GM12878 (cell line): ENCODE results near the genes MAP1LC3B, KLHDC4 and CA5A.

GRCh38 chr16:87318127-87318637, 990 bp upstream of the C16orf95 start:
- RAMPAGE, long total RNA: no peak
- RRBS, 2 experiments: no CpG with 5 or more reads among the region's 8 CpGs
CAGE:
- cytosol, long polyA minus RNA: no peak
- cytosol, long polyA plus RNA: no peak
- long polyA plus RNA: no peak
- nucleolus, long total RNA: no peak
- nucleus, long polyA plus RNA: no peak
- nucleus, long total RNA: no peak

- RAMPAGE, long total RNA: no peak
- RRBS, 2 experiments: under 1 to 1% methylated on average over 15 to 31 of the region's 78 CpGs
CAGE:
- cytosol, long polyA minus RNA: no peak
- cytosol, long polyA plus RNA: no peak
- long polyA plus RNA: no peak
- nucleolus, long total RNA: no peak
- nucleus, long polyA plus RNA: no peak
- nucleus, long total RNA: no peak
Measured at GRCh38 chr16:87382853-87383648, 525 bp downstream of the FBXO31 start.

DNA sequence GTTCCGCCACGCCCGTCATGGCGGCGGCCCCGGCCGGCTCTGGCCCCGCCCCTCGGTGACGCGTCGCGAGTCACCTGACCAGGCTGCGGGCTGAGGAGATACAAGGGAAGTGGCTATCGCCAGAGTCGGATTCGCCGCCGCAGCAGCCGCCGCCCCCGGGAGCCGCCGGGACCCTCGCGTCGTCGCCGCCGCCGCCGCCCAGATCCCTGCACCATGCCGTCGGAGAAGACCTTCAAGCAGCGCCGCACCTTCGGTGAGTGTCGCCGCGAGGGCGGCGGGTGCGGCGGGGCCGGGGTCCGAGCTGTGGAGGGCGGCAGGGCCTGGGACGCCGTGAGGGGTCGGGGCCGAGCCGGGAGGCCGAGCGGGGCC, at the start of gene MAP1LC3B:
Gene MAP1LC3B (plus strand): TSS at position 122 of the 369 bp plus-strand sequence.
- RAMPAGE, long total RNA: no peak
- RRBS, 2 experiments: under 1% methylated on average over 8 to 14 of the region's 54 CpGs
CAGE:
- cytosol, long polyA minus RNA: start-site peak on the plus strand centred at position 126 of the sequence, 8 bp wide, 28 reads
- cytosol, long polyA plus RNA: start-site peak on the plus strand centred at position 108 of the sequence, 41 bp wide, 279 and 25 reads in 2 replicates
- long polyA plus RNA: start-site peak on the plus strand centred at position 129 of the sequence, 27 bp wide, 71 and 37 reads in 2 replicates
- nucleolus, long total RNA: no peak
- nucleus, long polyA plus RNA: start-site peak on the plus strand centred at position 105 of the sequence, 9 bp wide, 87 and 109 reads in 2 replicates
- nucleus, long total RNA: no peak

GRCh38 chr16:87392584-87393805, 859 bp downstream of the MAP1LC3B start:
- RAMPAGE, long total RNA: no peak
- RRBS, 2 experiments: under 1 to 1% methylated on average over 40 to 45 of the region's 82 CpGs
CAGE:
- cytosol, long polyA minus RNA: no peak
- cytosol, long polyA plus RNA: no peak
- long polyA plus RNA: no peak
- nucleolus, long total RNA: no peak
- nucleus, long polyA plus RNA: no peak
- nucleus, long total RNA: no peak

DNA sequence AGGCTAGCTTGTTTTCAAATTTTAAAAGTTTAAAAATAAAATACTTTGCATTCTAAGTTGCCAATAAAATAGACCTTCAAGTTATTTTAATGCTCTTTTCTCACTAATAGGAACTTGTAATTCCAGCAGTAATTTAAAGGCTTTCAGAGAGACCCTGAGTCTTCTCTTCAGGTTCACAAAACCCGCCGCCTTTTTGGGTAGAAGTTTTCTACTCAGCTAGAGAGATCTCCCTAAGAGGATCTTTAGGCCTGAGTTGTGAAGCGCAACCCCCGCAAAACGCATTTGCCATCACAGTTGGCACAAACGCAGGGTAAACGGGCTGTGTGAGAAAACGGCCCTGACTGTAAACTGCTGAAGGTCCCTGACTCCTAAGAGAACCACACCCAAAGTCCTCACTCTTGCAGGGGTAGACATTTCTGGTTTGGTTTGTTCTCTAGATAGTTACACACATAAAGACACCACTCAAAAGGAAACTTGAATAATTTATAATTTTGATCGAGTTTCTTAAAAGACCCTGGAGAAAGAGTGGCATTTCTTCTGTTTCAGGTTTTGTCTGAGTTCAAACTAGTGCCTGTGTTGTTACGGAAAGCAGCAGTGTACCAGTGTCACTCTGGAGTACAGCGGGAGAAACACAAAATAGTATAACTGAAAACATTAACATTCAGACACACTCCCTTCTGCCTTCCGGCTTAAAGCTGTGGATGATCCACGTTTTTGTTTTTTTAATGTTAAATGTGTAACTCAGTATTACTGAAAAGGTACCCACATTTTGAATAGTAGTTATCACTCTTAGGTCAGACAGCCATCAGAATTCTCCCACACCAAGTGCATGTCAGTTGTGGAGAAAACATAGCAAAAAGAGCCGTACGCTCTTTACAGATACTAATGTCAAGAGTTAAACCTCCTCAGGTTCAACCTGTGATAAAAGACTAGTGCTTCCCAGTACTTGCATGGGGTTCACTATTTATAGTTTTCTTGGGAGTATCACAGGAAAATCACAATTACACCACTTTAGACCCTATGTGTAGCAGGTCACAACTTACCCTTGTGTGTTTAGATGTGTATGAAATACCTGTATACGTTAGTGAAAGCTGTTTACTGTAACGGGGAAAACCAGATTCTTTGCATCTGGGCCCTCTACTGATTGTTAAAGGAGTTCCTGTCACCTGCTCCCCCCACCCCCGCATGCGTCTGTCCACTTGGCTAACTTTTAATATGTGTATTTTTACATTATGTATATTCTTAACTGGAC, 11.6 kb downstream of the MAP1LC3B start:
- RAMPAGE, long total RNA: no peak
- RRBS, 2 experiments: no CpG with 5 or more reads among the region's 19 CpGs
CAGE:
- cytosol, long polyA minus RNA: no peak
- cytosol, long polyA plus RNA: no peak
- long polyA plus RNA: no peak
- nucleolus, long total RNA: no peak
- nucleus, long polyA plus RNA: no peak
- nucleus, long total RNA: no peak

GRCh38 chr16:87407435-87408229, 15.5 kb downstream of the MAP1LC3B start:
- RAMPAGE, long total RNA: no peak
- RRBS, 2 experiments: no CpG with 5 or more reads among the region's 28 CpGs
CAGE:
- cytosol, long polyA minus RNA: no peak
- cytosol, long polyA plus RNA: no peak
- long polyA plus RNA: no peak
- nucleolus, long total RNA: no peak
- nucleus, long polyA plus RNA: no peak
- nucleus, long total RNA: no peak

DNA sequence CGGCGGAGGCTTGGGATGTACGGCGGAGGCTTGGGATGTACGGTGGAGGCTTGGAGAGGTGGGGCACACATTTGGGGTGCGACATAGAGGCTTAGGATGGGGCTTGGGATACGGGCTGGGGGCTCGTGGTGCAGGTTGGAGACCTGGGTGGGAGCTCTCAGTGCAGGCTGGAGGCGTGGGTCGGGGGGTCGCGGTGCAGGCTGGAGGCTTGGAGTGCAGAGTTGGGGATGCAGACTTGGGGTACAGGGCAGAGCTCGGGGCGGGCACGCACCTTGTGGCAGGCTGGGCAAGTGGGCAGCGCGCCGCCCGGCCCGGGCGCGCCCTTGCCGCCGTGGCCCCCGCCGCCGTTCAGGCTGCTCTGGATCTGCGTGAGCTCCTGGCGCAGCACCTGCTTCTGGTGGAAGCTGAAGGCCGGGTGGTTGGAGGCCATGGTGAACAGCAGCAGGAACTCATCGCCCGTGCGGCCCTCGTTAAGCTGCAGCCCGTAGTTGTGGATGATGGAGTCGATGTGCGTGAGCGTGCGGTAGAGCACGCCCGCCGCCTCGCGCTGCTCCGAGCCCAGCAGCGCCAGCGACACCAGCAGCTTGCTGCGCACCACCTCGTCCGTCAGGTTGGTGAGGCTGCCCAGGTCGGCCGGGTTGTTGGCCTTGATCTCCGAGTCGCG, 1.3 kb downstream of the ZCCHC14 start:
- RAMPAGE, long total RNA: no peak
- RRBS, 2 experiments: 90% methylated on average over 10 of the region's 55 CpGs; no CpG with 5 or more reads in 1 of the 2 experiments
CAGE:
- cytosol, long polyA minus RNA: no peak
- cytosol, long polyA plus RNA: no peak
- long polyA plus RNA: no peak
- nucleolus, long total RNA: no peak
- nucleus, long polyA plus RNA: no peak
- nucleus, long total RNA: no peak

- RAMPAGE, long total RNA: no peak
- RRBS, 2 experiments: no CpG with 5 or more reads among the region's 6 CpGs
CAGE:
- cytosol, long polyA minus RNA: no peak
- cytosol, long polyA plus RNA: no peak
- long polyA plus RNA: no peak
- nucleolus, long total RNA: no peak
- nucleus, long polyA plus RNA: no peak
- nucleus, long total RNA: no peak
Measured at GRCh38 chr16:87508605-87509056, 15.8 kb upstream of the ZCCHC14 start.

DNA sequence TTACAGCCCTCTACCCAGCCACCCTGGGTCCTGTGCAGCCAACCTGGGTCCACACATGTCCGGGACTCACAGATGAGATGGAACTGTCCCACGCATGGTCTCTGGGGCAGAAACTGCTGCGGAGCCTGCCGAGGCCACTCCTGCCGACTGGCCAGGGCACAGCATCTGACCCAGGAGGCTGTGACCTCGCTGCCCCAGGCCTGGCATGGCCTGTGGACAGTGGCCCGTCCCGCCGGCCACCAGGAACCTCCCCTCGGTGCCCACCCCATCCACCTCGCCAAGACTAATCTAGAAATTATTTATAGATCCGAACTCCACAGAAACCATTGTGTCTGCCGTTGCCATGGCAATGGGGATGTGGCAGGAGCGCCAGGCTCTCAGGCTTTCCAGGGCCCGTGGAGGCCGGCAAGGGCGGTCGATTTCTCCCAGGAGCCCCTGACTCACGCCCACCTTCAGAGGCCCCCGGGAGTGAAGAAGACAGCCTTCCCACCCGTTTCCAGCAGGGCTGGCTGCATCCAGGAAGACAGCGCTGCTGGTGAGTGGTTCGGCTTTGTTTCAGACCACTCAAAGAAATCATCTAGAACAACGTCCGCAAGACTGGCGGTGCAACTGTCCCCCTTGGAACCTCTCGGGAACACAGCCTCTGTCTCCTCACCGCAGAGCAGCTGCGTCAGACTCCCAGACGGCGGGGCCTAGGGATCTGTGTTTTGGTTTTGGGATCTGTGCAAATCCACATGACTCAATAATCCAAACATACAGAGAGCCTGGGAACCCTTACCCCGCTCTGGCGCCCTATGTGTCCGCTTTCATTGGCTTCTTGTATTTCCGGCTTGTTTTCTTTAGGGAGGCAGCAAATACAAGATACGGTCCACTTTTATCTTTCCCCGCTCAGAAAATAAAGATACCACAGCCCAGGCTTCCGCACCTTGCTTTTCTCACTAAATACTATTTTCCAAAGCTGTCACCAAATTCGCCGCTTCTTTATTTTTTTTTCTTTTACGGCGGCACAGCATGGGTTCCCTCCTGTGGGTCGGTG, 48.5 kb upstream of the ZCCHC14 start:
- RAMPAGE, long total RNA: no peak
- RRBS, 2 experiments: 25 to 26% methylated on average over 5 of the region's 43 CpGs
CAGE:
- cytosol, long polyA minus RNA: no peak
- cytosol, long polyA plus RNA: no peak
- long polyA plus RNA: no peak
- nucleolus, long total RNA: no peak
- nucleus, long polyA plus RNA: no peak
- nucleus, long total RNA: no peak

- RAMPAGE, long total RNA: no peak
- RRBS, 2 experiments: no CpG with 5 or more reads among the region's 7 CpGs
CAGE:
- cytosol, long polyA minus RNA: no peak
- cytosol, long polyA plus RNA: no peak
- long polyA plus RNA: no peak
- nucleolus, long total RNA: no peak
- nucleus, long polyA plus RNA: no peak
- nucleus, long total RNA: no peak
Measured at GRCh38 chr16:87551438-87551917, 50.8 kb upstream of the JPH3 start.

DNA sequence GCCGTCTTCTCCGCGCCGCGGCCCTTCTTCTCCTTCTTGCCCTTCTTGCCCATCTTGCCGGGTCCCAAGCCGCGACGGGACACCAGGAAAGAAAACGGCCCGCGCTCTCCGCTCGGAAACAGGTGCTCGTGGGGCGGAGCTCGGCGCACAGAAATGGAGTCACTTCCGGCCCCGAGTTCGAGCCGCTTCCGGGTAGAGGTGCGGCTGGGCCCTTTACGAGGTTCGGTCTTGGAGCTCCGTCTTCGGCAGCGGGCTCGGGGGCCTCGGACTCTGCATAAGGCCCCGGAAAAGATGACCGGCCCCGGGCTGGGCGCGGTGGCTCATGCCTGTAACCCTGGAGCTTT, at the start of gene KLHDC4:
Gene KLHDC4 (minus strand): TSS at position 149 of the 344 bp plus-strand sequence.
- RAMPAGE, long total RNA: start-site peak on the minus strand centred at position 119 of the sequence, 72 bp wide, 4,869 and 910 reads in 2 replicates; start-site peak on the plus strand centred at position 207 of the sequence, 38 bp wide, 23 and 19 reads in 2 replicates
- RRBS, 2 experiments: under 1 to 1% methylated on average over 8 to 16 of the region's 36 CpGs
CAGE:
- cytosol, long polyA minus RNA: start-site peak on the minus strand centred at position 91 of the sequence, 13 bp wide, 50 reads
- cytosol, long polyA plus RNA: start-site peak on the minus strand centred at position 116 of the sequence, 31 bp wide, 260 and 225 reads in 2 replicates
- long polyA plus RNA: start-site peak on the minus strand centred at position 103 of the sequence, 15 bp wide, 26 and 32 reads in 2 replicates
- nucleolus, long total RNA: no peak
- nucleus, long polyA plus RNA: start-site peak on the minus strand centred at position 116 of the sequence, 40 bp wide, 64 and 349 reads in 2 replicates
- nucleus, long total RNA: no peak

DNA sequence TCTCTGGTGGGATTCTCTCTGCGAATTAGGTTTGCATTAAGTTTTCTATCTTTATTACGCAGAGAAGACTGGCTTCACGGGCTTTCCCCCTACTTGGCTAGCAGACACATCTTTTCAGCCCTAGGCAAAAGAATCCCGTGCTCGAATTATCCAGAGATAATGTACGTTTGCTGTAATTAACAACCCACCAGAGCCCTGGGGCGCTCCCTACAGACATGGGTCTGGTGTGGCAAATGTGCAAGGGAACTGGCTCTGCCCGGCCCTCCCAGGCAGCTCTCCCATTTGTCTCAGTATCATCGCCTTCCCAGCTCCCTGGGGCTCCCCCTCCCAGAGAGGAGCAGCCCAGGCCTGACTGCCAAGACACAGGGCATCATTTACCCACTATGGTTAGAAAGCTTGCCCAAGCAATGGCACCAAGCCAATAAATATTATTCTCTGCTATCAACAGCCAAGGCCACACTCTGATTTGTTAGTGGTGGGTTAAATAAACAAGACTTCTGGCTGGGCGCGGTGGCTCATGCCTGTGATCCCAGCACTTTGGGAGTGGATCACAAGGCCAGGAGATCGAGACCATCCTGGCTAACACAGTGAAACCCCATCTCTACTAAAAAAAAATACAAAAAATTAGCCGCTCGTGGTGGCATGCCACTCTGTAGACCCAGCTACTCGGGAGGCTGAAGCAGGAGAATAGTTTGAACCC, 24.8 kb upstream of the KLHDC4 start:
- RAMPAGE, long total RNA: no peak
- RRBS, 2 experiments: no CpG with 5 or more reads among the region's 15 CpGs
CAGE:
- cytosol, long polyA minus RNA: no peak
- cytosol, long polyA plus RNA: no peak
- long polyA plus RNA: no peak
- nucleolus, long total RNA: no peak
- nucleus, long polyA plus RNA: no peak
- nucleus, long total RNA: no peak

- RAMPAGE, long total RNA: no peak
- RRBS, 2 experiments: no CpG with 5 or more reads among the region's 18 CpGs
CAGE:
- cytosol, long polyA minus RNA: no peak
- cytosol, long polyA plus RNA: no peak
- long polyA plus RNA: no peak
- nucleolus, long total RNA: no peak
- nucleus, long polyA plus RNA: no peak
- nucleus, long total RNA: no peak
Measured at GRCh38 chr16:87806792-87807606, 41.2 kb upstream of the KLHDC4 start.

DNA sequence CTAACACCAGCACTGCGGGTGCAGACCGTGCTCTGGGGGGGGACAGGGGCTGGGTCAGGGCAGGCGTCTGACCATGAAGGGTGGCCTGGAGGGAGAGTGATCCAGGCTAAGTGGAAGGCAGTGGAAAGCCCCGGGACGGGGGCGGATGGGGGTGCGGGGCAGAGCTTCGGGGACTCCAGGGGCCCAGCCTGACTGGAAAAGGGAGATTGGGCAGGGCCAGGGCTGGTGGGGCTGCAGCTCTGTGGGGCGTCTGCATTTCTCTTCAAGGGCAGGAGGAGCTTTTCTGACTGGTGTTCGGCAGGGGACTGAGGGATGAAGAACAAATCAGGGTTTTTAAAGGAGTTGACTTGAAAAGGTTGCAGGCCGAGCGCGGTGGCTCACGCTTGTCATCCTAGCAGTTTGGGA, 42.2 kb downstream of the SLC7A5 start:
- RAMPAGE, long total RNA: no peak
- RRBS, 2 experiments: no CpG with 5 or more reads among the region's 14 CpGs
CAGE:
- cytosol, long polyA minus RNA: no peak
- cytosol, long polyA plus RNA: no peak
- long polyA plus RNA: no peak
- nucleolus, long total RNA: no peak
- nucleus, long polyA plus RNA: no peak
- nucleus, long total RNA: no peak

GRCh38 chr16:87925158-87925858, 11.0 kb downstream of the CA5A start:
- RAMPAGE, long total RNA: no peak
- RRBS, 2 experiments: 97% methylated on average over 1 of the region's 21 CpGs; no CpG with 5 or more reads in 1 of the 2 experiments
CAGE:
- cytosol, long polyA minus RNA: no peak
- cytosol, long polyA plus RNA: no peak
- long polyA plus RNA: no peak
- nucleolus, long total RNA: no peak
- nucleus, long polyA plus RNA: no peak
- nucleus, long total RNA: no peak

DNA sequence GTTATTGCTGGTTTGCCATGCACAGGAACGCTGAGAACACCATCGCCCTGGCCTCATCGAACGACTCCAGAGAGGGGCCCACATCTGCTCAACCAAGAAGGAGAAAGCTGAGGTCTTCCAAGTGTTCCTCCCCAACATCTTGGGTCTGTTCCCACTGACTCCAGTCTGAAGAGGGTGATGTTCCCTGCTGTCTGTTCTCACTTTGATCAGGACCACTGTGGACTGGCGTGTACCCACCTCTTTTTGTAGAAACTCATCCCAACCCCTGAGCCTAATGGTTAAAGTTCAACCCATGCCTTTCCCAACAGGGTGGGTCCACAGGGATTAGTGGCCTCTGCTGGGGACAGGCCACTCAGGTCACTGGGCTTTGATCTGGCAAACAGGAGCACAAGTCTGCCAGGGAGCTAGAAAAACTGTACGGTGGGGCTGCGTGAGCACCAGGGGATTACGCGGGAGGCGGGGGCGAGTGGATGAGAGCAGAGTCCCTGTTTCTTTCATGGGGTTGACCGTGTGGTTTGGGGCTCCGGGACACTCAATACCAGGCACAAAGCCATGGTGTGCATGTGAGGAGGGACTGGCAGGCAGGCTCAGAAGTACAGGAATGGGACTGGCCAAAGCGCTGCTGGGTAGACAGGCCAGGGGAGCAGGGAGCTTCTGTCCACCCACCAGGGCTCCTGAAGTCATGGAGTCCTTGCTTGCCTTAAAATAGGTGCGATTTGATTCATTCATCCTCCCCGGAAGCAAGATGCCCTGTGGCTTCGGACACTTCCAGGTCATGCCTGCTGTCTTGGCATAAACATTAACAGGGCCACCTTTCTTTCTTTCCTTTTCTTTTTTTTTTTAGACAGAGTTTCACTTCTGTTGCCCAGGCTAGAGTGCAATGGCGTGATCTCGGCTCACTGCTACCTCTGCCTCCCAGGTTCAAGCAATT, at the start of gene CA5A:
Gene CA5A (minus strand): TSS at position 217 of the 931 bp plus-strand sequence.
- RAMPAGE, long total RNA: no peak
- RRBS, 2 experiments: no CpG with 5 or more reads among the region's 19 CpGs
CAGE:
- cytosol, long polyA minus RNA: no peak
- cytosol, long polyA plus RNA: no peak
- long polyA plus RNA: no peak
- nucleolus, long total RNA: no peak
- nucleus, long polyA plus RNA: no peak
- nucleus, long total RNA: no peak

- RAMPAGE, long total RNA: no peak
- RRBS, 2 experiments: no CpG with 5 or more reads among the region's 8 CpGs
CAGE:
- cytosol, long polyA minus RNA: no peak
- cytosol, long polyA plus RNA: no peak
- long polyA plus RNA: no peak
- nucleolus, long total RNA: no peak
- nucleus, long polyA plus RNA: no peak
- nucleus, long total RNA: no peak
Measured at GRCh38 chr16:88268054-88268479, 114.7 kb upstream of the ZNF469 start.

DNA sequence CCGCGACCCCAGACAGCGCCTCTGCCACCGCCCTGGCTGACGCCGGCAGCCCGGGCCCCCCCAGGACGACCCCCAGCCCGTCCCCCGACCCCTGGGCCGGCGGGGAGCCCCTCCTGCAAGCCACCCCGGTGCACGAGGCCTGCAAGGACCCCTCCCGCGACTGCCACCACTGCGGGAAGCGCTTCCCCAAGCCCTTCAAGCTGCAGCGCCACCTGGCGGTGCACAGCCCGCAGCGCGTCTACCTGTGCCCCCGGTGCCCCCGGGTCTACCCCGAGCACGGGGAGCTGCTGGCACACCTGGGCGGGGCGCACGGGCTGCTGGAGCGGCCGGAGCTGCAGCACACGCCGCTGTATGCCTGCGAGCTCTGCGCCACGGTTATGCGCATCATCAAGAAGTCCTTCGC, 15.8 kb upstream of the ZFPM1 start:
- RAMPAGE, long total RNA: no peak
- RRBS, 2 experiments: 18 to 29% methylated on average over 17 to 21 of the region's 39 CpGs
CAGE:
- cytosol, long polyA minus RNA: no peak
- cytosol, long polyA plus RNA: no peak
- long polyA plus RNA: no peak
- nucleolus, long total RNA: no peak
- nucleus, long polyA plus RNA: no peak
- nucleus, long total RNA: no peak

DNA sequence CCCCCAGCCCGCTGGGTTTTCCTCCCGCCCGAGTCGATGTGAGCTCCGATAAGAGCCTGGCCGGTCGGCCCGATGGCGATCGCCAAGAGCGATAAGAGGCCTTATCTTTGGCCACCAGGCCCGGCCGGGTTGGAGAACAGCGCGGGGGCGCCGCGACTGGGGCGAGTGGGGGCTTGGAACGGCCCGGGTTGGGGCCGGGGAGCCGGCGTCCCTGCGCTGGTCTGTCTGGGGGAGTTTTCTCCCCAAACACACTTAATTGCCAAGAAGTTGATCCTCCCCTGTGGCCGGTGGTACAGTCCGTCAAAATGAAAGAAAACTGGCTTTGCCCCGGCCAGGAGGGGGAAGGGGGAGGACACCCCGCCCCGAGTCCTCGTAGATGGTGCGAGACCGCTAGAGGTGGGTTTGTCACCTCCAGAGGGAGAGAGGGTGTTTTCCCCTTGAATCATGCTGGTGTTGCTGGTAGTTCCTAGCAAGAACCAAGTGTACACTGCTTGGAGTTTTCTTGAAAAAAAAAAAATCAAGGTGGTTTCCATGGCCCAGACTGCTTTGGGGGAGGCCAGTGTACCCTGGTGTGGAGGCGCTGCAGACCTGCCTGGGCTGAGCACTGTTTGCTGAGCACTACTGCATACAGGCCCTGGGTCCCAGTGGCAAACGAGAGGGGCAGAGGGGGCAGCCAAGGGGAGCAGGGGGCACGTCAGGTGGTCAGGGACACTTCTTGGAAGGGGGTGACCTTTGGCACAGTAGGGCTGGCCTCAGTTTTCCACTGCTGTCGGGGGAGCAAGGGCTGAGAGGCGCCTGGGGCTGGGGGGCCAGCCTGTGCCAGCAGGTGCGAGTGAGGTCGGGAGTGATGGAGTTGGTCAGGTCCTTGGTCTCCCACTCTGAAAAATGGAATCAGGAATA, 3.1 kb downstream of the ZFPM1 start:
- RAMPAGE, long total RNA: no peak
- RRBS, 2 experiments: under 1 to 1% methylated on average over 25 of the region's 40 CpGs
CAGE:
- cytosol, long polyA minus RNA: no peak
- cytosol, long polyA plus RNA: no peak
- long polyA plus RNA: no peak
- nucleolus, long total RNA: no peak
- nucleus, long polyA plus RNA: no peak
- nucleus, long total RNA: no peak

GRCh38 chr16:88488938-88489290, 35.8 kb downstream of the ZFPM1 start:
- RAMPAGE, long total RNA: no peak
- RRBS, 2 experiments: 82 to 90% methylated on average over 9 of the region's 16 CpGs
CAGE:
- cytosol, long polyA minus RNA: no peak
- cytosol, long polyA plus RNA: no peak
- long polyA plus RNA: no peak
- nucleolus, long total RNA: no peak
- nucleus, long polyA plus RNA: no peak
- nucleus, long total RNA: no peak